RPMI7951 (cell line): ENCODE measurements around a stretch of chr21.

- RAMPAGE, long total RNA: no peak
Measured at GRCh38 chr21:44907919-44908391, 12.7 kb downstream of the ITGB2 start.

DNA sequence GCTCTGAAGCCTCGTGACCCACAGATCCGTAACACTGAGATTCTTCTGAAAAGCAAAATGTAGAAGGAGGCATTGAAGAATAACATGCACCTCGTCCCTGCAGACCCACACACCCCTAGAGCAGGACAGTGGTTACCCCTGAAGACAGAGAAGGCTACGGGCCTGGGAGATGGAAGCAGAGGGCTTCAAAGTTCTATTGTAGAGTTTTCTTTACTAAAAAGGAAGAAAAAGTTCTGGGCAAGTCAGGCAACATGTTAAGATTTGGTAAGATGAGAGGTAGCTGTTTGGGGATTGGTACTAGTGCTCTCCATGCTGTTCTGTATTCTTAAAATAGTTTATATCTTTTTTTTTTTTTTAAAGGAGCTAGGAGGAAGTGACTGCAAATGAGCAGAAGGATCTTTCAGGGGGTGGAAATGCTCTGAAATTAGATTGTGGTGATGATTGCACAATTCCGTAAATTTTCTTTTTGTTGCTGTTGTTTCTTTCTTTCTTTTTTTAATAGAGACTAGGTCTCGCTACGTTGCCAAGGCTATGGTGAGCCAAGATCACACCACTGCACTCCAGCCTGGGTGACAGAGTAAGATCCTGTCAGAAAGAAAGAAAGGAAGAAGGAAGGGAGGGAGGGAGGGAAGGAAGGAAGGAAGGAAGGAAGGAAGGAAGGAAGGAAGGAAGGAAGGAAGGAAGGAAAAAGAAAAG, 4.2 kb upstream of the ITGB2 start:
- RAMPAGE, long total RNA: no peak

GRCh38 chr21:44931912-44932213, 8.0 kb upstream of the SLX9 start:
- RAMPAGE, long total RNA: no peak

DNA sequence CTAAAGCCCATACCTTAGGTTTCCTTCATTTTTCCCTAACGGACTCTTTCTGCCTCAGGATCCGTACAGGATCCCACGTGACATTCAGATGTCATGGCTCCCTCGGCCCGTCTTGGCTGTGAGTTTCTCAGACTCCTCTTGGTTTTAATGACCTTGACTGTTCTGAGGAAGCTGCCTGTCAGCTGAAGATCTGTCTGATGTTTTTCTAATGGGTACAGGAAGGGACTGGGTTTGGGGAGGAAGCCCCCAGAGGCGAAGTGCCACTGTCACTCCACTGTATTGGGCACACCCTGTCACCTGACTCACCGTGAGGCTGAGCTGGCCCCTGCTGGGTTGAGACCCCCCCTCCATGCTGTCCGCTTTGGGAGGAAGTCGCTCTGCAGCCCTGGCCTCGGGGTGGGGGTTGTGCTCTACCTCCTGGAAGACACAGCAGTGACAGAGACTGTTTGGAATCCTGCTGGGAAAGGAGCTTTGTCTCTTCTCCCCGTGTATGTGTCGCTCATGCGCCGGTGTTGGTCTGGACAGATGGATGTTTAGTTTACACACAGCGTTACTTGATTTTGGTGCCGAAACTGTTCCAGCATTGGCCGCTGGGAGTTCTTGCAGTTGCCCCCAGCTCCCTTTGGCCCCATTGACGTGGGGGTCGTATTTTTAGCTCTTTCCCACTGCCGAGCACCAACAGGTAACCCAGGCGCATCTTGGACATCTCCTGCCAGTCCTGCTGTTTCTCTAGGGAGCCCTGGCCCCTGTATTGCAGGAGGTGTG, 30.1 kb downstream of the SLX9 start:
- RAMPAGE, long total RNA: no peak

DNA sequence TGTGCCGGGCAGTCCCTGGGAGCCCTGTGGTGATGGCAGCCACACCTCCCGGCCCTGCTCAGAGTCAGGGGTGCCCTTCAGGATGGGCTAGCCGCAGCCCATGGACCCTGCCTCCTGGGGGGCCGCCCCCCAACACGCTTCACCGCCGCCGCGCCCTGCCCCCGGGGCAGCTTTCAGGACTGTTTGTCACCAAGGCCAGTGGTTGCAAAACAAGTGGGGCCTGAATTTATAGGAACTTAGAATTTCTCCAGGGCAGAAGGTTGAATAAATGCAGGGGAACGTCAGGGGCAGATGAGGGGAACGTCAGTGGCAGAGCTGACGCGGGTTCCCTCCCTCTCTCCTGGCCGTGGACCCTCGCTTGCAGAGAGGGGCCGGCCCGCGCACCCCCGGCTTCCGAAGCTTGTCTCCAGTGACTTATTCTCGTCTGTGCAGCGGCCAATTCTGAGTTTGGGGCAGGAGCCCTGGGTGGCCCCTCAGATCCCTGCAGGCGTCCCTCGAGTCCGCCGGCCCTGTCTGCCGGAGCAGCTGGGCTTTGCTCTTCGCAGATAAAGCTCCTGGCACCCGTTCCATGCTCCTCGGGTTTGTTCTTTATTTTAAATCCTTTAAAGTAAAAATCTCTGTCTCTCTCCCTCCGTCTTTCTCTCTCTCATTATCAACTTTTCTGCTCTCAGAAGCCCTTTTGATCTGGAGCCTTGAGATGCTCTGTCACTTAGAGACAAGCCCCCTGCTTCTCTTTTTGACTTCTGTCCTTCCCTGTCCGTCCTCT, 41.1 kb upstream of the ADARB1 start:
- RAMPAGE, long total RNA: no peak

- RAMPAGE, long total RNA: no peak
Measured at GRCh38 chr21:45073265-45074008, 943 bp upstream of the ADARB1 start.

DNA sequence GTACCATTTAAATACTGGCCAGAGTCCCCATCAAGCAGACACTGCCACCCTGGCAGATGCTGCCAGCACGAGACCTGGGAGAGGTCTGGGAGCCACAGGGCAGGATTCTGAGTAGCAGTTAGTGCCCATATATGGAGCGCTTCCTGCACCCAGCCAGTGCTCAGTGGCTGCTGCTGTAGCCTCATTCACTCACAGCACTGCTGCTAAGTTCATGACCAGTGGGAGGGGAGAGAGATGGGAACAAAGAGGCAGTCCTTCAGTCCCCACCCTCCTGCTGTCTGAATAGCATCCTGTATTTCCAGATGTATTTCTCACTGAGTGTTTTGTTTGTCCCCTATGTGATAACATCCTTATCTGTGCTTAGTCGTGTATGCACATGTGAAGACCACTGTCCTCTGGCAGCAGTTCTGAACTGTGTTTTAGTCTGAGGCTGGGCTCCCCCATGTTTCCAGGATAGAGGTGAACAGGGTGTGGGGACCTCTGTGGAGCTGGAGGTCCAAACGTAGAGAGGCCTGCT, 80.4 kb downstream of the ADARB1 start:
- RAMPAGE, long total RNA: no peak

DNA sequence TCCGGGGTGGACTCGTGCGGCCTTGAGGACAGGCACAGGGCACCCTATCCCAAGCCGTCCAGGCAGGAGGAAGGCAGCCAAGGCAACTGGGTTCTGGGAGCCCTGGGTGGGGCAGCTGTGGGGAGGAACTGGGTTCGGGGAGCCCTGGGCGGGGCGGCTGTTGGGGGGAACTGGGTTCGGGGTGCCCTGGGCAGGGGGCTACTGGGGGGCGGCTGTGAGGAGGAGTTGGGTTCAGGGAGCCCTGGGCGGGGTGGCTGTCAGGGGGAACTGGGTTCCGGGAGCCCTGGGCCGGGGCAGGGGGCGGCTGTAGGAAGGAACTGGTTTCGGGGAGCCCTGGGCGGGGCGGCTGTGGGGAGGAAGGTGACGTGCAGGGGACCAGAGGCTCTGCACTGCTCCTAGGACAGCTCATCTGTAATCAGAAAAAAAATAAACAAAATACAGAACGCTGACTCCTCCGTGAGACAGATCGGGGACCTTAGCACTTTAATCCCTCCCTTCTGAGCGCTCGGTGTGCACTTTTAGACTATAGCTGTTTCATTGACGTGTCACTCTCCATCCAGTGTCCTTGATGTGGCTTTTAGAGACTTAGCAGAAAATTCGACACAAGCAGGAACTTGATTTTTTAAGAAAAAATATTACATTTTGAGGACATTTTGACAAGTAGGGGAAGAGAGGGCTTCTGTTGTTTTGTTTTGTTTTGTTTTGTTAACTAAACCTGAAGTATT, 63.1 kb downstream of the POFUT2 start:
- RAMPAGE, long total RNA: no peak

- RAMPAGE, long total RNA: no peak
Measured at GRCh38 chr21:45265785-45266511, 21.7 kb downstream of the POFUT2 start.

DNA sequence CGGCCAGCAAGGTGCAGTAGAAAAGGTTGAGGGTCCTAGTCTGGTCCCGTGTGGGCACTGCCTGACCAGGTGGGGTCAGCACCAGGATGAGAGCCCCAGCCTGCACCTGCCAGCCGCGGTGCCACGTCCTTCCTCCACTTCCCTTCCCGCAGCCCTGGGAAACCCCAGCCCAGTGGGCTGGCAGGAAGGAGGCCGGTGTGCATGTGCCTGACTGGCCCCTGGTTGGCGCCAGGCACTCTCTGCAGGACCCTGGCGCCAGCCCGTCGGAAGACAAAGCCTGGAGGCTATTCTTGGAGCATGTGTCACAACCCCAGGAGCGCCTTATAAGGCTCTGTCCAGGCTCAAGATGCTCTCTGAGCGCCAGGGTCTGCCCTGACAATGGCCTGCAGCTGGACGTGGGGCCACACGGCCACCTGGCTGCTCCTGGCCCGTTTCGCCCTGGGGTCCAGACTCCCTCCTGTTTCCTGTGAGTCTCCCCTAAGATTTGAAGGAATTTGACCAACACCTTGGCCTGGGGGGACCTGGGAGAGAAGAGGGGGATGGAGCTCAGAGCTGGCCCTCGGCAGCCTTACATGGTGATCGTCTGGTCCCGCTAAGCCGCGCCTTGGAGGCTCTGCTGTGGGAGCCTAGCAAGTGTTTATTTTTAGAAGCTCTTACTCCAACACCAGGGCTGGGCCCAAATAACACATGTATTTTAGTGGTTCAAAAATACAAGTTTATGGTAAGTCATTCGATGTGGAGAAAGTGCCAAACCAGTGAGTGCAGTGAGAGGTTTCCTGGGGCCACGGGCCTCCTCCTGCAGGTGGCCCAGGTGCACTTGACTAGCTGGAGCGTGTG, 32.0 kb upstream of the POFUT2 start:
- RAMPAGE, long total RNA: no peak

GRCh38 chr21:45325169-45325534, 37.5 kb upstream of the POFUT2 start:
- RAMPAGE, long total RNA: no peak

- RAMPAGE, long total RNA: no peak
Measured at GRCh38 chr21:45339729-45340456, 52.2 kb upstream of the POFUT2 start.

DNA sequence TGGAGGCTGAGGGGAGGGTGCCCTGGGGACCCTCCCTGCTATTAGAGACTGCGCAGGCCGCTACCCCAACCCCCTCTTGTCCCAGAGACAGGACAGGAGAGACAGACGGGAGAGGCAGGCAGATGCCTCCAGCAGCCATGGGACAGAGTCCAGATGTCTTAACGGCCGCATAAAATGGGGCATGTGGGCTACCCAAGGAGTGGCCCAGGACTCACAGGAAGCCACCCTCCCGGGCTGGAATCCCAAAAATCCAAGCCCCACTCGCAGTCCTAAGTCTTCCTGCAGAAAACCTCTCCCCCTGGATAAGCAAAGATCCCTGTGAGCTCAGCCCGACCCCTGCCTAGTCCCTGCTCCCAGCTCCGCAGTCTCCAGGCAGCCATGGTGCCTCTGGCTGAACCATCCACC, 43.6 kb upstream of the COL18A1 start:
- RAMPAGE, long total RNA: no peak

- RAMPAGE, long total RNA: no peak
Measured at GRCh38 chr21:45370735-45371054, 34.3 kb upstream of the COL18A1 start.

DNA sequence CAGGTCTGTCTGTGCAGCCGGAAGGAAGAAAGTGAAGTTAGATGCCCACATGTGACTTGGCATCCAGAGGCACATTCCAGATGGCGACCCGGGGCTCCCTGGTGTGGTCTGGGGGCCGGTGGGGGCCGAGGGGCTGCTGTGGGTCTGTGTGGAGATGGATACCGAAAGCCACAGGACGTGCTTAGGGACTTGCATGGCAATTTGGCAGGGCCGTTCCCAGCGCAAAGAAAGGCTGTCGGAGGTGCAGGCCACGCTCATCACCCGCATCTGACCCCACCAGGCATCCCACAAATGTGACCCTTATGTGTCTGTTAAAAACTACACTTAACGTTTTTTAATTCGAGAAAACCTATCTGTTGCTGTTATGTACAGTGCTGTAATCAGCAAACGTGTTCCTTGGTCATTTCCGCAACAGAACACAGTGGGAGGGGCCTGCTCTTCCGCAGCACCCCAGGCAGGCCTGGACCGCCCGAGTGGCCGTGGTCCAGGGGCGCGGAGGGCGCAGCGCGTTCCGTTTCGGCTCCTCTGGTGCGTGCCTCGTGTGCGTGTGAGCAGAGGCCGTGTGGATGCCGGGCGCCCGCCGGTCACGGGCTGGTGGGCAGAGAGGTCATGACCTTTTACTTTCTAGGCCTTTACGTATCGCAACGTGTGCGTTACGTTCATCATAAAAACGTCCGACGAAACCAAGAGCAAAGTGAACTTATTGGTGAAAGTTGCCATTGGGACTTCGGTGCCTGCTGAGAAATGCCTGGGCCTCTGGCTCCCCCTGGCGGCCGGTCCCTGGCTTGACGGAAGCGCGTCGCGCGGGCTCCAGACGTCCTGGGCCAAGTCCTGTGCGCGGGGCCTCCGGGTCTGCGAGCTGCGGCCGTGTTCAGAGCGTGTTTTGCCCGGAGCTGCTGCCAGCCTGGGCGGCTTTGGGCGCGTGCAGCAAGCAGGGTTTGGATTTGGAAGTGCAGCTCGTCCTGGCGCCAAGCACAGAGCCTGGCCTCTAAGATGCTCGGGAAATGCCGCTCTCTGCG, 34.1 kb downstream of the COL18A1 start:
- RAMPAGE, long total RNA: no peak

DNA sequence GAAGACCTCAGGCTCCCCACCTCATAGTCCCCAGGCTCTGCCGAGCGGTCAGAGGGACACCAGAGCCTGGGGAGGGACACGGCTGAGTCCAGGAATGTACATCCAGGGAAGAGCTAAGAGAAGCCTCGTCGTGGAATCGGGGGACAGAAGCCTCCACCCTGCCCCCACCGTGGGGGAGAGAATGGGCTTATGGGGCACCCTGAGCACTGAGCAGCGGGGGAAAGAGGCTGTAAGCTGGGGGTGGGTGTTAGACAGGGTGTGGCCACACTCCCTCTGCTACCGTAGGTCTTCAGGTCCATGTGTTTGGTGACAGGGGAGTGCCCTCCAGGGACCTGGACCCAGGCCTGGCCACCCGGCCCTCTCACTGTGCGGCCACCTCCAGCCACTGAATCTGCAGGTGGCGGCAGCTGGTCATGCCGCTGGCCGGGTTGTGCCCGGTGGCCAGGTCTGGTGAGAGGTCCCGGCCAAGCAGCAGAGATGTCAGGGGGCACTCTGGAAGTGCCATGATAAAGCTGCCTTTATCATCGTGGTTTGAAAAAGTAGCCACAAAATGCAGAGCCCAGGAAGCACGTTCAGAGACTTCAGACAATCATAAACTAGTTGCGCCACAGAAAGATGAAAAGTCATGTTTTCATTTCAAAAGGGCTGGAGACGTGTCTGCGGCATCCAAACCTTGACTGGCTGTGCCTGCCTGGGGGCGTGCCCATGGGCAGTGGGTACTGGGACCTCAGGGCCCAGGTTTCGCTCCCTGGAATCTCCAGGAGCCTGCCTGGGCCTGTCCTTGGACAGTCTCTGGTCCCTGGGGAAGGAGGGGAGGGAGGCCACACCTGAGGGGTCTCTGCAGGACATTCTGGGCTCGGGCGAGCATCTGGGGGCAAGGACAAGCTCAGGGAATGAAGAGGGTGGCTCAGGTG, 44.7 kb downstream of the COL18A1 start:
- RAMPAGE, long total RNA: no peak

DNA sequence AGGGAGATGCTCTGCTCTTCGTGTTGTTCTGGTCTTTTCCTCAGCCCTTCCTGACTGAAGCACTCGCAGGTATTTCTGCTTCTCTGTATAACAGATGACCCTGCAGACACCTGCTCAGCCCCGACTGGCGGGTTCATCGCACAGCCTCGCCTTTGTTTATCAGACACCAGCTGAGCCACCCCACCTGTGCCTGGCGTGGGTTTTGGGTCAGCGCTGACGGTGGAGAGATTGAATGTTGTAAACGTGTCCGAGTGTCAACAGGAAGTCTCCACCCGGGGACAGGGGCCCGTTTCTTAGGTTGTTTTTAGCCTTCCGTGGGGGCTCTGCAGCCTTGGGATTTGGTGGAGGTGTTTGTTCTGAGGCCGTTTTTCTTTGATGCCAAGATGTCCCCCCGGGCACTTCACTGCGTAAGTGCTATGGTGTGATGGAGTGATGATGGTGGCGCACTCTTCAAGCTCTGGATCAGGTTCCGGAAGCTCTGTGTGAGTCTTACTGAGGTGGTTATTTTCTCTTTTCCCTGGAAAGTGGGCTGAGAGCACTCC, 60.2 kb downstream of the COL18A1 start:
- RAMPAGE, long total RNA: no peak

- RAMPAGE, long total RNA: no peak
Measured at GRCh38 chr21:45486695-45487058, 55.6 kb downstream of the SLC19A1 start.

- RAMPAGE, long total RNA: no peak
Measured at GRCh38 chr21:45490154-45490505, 52.1 kb downstream of the SLC19A1 start.

DNA sequence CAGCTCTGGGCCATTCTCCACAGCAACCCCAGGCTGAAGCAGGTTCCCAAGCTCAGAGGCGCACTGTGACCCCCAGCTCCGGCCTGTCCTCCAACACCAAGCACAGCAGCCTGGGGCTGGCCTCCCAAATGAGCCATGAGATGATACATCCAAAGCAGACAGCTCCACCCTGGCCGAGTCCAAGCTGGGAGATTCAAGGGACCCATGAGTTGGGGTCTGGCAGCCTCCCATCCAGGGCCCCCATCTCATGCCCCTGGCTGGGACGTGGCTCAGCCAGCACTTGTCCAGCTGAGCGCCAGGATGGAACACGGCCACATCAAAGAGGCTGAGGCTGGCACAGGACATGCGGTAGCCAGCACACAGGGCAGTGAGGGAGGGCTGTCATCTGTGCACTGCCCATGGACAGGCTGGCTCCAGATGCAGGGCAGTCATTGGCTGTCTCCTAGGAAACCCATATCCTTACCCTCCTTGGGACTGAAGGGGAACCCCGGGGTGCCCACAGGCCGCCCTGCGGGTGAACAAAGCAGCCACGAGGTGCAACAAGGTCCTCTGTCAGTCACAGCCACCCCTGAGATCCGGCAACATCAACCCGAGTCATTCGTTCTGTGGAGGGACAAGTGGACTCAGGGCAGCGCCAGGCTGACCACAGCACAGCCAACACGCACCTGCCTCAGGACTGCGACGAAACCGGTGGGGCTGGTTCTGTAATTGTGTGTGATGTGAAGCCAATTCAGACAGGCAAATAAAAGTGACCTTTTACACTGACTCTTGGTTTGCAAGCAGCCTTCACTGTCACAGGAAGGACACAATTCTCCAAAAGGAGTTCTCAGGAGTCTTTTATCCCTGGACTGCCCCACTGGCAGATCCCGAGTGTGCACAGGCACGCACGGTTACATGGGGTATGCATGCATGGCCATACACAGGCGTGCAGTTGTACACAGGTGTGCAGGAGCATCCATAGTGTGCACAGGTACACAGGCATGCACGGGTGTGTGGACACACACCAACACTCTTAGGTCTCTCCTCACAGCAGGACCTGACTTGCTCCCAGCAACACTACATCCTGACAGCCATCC, 28.9 kb downstream of the SLC19A1 start:
- RAMPAGE, long total RNA: no peak